Neuron (in vitro differentiated cells): ENCODE data around the genes IPO5 and STK24.

DNA sequence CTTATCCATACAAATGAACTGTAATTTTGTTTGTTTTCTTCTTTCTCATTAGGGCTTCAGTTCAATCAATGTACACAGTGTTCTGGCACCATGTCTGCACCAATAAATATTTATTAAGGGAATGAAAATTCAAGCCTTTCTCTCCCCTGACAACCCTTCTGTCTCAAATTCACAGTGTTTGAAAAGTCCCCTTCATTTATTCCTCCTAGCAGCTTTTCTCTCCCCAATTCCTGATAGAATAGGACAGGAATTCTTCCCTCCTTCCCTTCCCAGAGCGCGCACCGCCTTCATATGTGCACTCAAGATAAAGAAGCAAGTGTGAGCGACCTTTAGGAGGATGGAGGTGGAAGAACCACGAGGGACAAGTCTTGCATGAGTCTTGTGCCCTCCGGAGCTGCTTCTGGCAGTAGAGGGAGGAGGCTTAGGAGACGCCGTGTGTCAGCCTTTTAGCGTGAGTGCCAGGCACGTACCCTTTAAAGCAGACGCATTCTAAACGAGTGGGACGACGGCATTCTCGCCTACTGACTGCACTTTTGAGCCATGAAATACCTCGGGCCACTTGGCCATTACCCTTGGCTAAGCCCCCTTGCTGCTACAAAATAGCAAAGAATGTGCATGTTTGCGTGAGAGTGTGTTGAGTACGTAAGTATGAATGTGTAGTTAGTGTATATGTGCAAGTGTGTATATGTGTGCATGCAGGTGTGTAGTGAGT is 95.4 kb upstream of the RAP2A start:
- PRO-cap = no peak

DNA sequence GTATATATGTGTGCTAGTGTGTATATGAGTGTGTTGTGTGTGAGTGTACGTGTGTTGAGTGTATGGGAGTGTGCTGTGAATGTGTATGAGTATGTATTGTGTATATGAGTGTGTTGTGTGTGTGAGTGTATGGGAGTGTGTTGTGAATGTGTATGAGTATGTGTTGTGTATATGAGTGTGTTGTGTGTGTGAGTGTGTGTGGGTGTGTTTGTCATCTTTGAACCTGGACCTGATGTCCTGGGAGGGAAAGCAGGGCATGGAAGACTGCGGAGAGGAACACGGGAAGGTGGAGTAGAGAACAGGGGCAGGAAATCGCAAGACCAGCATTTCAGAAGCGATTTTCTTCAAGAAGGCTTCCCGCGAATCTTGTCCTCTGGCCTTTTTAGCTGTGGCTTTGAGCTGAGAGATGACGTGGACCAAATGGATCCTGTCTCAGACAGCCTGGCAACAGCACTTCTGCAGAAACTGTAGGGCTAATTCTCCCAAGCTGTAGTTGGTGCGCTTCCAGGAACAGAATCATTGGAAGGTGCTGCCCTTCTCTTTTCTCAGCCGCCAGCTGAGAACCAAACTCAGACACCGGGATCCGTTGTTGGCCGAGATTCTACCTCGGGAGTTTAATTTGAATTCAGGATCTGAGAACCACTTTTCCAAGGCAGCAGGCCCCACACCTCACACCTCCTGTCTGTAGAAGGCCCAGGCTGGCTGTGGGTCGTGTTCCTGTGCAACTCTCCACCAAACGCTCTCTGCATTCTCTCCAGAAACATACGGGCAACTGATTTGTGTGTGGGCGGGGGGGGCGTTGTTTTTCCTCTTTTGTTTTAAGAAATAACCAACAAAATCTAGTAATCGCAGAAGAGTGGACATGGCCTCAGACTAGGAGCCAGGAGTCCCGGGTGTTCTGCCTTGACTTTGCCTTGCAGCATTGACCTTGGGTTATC is 94.6 kb upstream of the RAP2A start:
- PRO-cap = no peak

GRCh38 chr13:97567704-97568450 is 133.9 kb downstream of the RAP2A start:
- PRO-cap = no peak

DNA sequence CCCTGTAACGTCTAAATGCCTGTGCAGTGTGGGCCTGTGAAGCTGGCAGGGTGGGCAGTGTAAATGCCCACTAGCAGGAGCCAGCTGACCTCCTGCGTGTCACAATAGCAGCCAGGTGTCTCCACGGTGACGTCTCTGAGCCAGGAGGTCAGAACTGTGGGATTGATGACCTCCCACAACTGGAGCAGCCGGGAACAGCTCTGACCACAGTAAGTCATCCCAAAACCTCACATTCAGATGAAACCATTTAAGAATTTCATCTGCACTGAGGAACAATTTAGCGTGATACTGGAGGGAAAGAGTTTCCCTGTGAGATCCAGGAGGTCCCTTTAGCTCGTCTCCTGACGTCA is at the start of gene IPO5:
IPO5 (plus strand) TSS at position 168 of the 350 bp plus-strand sequence.
- PRO-cap = no peak

DNA sequence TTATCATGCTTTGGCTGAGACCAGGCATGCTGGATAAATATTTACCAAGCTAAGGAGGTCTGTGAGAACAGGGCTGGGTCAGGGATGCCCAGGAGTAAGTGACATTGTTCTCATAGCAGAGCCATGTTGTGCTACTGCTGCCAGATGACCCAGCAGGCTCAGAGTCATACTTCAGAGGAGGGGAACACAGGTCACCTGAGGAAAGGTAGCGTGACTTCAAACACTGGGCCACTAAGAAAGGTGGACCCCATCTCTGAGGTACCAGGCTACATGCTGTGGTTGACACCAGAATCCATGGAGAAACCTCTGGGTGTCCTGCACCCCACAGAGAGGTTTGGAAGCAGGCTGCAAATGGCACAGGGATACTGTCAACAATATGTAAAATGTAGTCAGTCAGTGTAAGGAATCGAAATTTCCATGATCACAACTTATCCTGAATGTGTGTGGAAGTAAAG is 116.2 kb upstream of the RNF113B start:
- PRO-cap = no peak

- PRO-cap = no peak
These were observed 133.0 kb downstream of the STK24 start for GRCh38 chr13:98443748-98444463.

DNA sequence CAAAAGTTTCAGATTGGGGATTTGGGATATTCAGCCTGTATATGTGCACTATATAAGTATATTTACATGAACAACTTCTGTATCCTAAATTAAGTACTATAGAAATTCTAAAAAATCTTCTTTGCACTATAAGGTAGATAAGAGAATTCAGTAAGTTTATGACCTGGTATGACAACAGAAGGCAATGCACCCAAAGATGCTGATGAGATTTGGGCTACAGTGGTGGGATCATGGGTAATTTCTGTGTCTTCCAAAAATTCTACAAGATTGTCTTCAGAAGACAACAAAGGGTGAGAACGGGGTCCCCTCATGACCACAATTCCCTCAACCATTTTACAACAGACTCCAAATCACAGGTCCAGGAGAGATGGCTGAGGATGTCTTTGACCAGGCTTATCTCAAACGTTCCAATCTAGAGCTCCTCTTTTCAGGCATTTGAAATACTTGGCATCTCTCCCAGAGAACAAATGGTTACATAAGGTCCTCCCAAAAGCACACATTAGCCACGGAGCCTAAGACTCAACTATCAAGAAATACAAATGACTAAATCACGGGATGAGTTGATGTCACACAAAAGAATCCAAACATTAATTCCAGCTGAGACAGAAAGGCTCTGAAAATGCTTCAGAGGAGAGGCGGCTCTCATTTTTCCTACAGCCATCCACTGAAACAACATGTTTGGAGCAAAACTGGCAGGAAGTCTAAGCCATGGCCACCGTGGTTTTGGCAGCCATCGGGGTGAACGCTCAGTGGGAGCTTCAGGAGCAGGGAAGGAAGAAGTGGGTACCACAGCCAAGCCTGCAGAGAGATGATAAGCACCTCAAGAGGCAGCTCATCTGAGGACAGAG is 122.7 kb downstream of the STK24 start:
- PRO-cap = no peak

DNA sequence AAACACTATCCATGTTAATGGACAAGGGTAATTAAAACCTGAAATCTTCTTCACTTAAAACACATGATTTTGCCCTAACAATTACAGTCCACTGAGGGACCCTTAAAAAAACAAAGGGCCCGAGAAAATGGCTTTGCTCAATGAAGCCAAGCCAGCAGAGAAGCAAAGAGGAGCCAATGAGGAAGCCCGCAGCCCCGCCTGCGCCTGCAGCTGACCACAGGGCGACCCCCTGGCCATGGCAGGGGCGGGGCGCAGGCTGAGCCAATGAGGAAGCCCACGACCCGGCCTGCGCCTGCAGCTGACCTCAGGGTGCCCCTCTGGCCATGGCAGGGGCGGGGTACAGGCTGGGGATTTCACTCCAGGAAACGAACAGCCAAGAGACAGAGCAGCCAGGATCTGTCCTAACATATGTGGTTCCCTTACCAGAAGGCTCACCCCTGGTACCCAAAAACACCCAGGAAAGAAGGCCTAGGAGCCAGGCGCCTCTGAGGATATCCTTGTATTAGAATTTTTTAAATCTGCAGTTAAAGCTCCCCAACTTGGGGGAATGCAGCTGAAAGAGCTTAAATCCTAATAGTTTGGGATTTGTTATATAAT is 101.4 kb downstream of the STK24 start:
- PRO-cap = unidirectional peak, plus-strand start at position 358 of the sequence

DNA sequence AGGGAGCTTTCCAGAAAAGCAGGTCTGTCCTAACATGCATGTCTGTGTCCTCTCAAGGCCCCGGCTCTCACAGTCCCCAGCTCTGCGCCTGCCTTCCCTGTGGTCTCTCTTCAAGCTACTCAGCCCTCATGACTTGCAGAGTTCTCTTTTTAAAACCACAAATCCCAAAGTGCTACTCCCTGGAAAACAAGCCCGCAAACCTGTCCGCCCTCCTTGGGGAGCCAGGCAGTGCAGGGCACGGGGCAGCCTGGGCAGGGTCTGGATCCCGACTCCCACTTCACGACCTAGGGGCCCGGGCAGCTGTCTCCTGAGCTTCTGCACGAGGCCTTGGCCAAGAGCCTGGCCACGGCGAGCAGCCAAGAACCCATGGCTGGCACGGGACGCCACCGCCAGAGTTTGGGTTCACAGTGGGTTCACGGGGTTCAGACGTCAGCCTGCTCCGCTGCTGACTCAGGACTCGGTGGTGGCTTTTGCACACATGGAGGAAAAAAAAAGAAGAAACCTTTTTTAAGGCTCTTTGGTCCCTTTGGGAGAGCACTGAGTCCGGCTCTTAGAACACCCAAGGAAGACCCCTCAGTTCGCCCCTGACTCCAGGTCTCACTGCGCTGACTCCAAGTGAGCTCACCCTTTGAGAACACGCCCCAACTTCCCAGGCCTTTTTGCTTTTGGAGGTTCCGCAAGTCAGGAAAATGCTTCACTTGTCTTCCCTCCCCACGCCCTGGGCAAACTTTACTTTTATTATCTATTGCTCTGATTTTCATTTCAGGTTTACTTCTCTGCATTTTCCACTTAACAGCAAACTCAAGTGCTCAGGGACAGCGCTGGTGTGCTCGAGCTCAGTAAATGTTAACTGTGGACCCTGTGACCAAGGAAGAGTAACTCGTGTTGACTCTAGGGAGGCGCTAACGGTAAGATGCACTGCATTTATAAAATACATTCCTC is 93.7 kb downstream of the STK24 start:
- PRO-cap = no peak

GRCh38 chr13:98566197-98566477 is 10.8 kb downstream of the STK24 start:
- PRO-cap = no peak

- PRO-cap = bidirectional peak, plus-strand start at chr13:98577228, minus-strand start at chr13:98577107
These were observed at the start of gene STK24 for GRCh38 chr13:98576950-98577178. Gene STK24, minus strand, starts transcription at chr13:98577107.

- PRO-cap = no peak
These were observed 81.2 kb upstream of the STK24 start for GRCh38 chr13:98658025-98658535.

GRCh38 chr13:98746953-98747416 is 5.5 kb downstream of the SLC15A1 start:
- PRO-cap = no peak

- PRO-cap = no peak
These were observed 76.2 kb upstream of the SLC15A1 start for GRCh38 chr13:98828560-98829090.

GRCh38 chr13:98829414-98830084 is 77.1 kb upstream of the SLC15A1 start:
- PRO-cap = no peak

- PRO-cap = no peak
These were observed 68.8 kb downstream of the DOCK9 start for GRCh38 chr13:98909102-98909481.

DNA sequence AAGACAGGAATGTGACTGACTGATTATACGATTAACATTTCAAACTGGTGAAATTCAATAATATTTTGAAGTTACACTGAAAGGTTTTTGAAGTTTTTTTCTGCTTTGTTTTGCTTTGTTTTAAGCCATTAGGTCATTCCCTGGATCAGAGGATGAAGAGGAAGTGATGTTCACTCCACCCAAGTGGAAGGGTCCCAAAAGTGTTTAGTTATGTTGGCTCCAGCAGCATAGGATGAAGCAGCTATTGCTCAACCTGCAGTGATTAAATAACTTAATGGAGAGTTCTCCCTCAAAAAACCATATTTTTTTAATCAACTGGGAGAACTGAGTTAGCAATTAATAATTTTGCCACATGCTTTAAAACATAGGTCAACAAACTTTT is 49.6 kb downstream of the DOCK9 start:
- PRO-cap = no peak

DNA sequence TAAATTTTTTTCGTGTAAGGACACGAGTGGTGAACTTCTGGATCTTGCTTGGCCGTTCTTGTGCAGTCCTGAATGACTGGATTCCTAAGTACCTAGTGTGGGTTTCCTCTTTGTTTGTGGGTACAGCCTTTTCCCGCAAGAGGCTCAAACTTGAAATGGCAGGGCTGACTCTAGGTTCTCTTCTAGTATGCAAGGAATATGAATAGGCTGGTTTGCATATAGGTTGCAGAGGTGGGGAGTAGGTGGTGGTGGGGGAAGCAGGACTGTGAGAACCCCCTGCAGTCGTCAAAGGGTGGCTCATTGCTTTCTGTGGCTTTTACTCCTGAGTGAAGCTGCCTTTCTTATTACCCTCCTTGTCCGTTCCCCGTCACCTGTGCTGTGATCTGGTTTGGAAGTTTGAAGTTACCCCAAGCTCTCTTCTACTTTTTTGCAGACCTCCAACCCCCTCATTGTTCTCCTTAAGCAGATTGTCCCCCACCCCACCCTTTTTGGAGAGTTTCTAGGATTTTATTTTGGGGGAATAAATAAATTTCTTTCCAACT is 13.7 kb downstream of the UBAC2 start:
- PRO-cap = no peak

- PRO-cap = no peak
These were observed 17.2 kb downstream of the UBAC2 start for GRCh38 chr13:99217749-99218331.

DNA sequence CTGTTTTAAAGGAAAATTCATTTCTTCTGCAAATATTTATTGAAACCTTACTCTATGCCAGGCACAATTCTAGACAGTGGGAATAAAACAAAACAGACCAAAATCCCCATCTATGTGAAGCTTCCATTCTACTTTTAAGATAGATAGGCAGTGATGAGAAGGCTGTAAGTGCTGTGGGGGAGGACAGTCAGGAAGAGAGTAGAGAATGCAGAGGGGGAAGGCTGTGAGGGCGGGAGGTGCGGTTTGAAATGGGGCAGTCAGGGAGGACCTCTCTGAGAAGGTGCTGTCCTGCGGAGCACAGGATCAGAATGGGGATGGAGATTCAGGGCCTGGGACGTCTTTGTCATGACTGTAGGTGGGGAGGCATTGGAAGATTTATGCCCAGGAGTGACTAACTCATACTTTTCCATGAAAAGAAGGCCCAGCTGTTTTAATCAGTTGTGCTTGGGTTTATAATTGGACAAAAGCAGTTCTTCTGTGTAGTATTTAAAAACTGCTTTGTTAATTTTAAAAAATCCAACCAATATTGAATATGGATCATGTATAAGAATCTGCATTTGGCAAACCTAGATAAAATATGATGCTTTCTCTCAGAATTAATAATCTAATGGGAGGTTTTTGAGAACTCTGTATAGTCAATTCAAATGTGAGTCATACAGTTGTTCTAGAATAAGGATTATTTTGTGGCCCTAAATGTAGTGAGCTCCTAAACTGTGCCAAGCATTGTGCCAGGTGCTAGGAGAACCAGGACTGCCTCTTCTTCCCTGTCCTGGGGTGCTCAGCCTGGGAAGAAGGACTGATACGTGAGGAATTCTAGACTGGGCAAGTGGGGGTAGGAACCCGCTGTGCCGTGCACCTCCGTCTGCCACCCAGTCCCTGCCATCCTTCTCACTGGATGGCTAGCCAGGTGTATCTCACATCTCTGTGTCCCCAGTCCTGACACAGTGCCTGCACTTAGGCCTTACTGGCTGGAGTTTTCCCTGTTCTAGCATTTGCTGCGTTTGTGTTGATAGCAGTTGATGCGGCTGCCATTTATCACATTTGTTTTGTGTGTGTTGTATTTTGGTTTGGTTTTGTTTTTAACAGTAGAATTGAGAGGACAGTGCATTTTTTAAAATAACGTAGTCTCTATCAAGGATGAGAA is 4.2 kb upstream of the GPR183 start:
- PRO-cap = no peak